GM12892 (cell line): ENCODE data around the genes TKTL2, GK3, TLL1 and SPOCK3.

GRCh38 chr4:159105464-159106304 lies 2.8 kb downstream of the RAPGEF2 start:
- RRBS, result no CpG with 5 or more reads among the region's 7 CpGs

- RRBS, result no CpG with 5 or more reads among the region's 8 CpGs
Measured at GRCh38 chr4:159315273-159315794, 212.5 kb downstream of the RAPGEF2 start.

GRCh38 chr4:159317223-159317613 lies 214.3 kb downstream of the RAPGEF2 start:
- RRBS, result no CpG with 5 or more reads among the region's 5 CpGs

DNA sequence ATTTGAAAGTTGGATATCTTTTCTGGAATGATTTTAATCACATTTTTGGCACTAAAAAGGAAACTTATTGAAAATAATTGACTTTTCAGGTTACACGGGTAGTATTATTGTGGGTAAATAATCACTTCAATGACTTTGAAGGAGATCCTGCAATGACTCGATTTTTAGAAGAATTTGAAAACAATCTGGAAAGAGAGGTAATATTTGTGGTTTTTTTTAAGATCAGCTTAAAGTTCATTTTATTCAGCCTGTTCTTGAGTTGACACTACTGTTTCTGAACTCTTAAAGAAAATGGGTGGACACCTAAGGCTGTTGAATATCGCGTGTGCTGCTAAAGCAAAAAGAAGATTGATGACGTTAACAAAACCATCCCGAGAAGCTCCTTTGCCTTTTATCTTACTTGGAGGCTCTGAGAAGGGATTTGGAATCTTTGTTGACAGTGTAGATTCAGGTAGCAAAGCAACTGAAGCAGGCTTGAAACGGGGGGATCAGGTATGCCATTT lies 228.5 kb downstream of the RAPGEF2 start:
- RRBS, result no CpG with 5 or more reads among the region's 7 CpGs

DNA sequence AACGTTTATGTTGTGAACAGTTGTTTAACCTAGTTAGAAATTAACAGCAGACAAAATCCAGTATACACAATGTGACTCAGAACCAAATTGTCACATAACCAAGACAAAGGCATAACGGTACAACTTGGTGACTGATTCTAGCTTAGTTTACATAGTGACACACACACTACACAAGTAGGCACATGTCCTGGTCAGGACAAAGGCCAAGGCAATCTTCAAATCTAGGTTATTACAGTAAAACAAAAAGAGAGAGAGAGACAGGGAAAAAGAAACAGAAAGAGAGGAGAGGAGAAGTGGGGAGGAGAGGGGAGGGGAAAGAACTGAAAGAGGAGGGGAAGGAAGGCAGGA lies 482.6 kb downstream of the NAF1 start:
- RRBS, result no CpG with 5 or more reads among the region's 2 CpGs

- RRBS, result no CpG with 5 or more reads among the region's 5 CpGs
Measured at GRCh38 chr4:163160216-163160853, 6.4 kb downstream of the NAF1 start.

DNA sequence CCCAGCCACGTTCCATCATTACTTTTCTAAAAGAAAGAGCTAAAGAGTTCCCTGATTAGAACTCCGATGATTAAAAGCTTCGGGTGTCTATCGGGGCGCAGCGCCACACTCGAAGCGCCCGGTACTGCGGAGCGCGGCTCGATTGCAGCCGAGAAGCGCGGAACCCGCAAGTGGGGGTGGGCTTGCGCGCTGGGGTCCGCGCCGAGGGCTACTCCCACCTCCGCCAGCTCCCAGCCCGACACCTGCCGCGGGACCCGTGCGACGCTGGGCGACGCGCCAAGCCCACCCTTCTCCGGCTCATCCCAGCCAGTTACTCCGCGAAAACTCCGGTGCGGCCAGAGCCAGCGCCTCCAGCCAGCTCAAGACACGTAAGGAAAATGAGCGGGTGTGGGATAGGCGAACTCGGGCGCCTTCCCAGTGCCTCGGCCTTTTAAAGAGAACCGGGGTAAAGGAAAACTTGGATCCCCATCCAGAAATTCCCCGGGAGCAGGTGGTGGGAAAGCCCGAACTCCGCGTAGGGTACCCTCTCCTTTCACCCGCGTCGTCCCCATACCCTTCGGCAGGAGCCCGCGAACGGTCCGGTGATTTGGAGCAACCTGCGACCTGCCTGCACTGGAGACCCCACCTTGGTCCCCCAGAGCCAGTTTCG lies 533 bp downstream of the NPY1R start:
- RRBS, result no CpG with 5 or more reads among the region's 59 CpGs

DNA sequence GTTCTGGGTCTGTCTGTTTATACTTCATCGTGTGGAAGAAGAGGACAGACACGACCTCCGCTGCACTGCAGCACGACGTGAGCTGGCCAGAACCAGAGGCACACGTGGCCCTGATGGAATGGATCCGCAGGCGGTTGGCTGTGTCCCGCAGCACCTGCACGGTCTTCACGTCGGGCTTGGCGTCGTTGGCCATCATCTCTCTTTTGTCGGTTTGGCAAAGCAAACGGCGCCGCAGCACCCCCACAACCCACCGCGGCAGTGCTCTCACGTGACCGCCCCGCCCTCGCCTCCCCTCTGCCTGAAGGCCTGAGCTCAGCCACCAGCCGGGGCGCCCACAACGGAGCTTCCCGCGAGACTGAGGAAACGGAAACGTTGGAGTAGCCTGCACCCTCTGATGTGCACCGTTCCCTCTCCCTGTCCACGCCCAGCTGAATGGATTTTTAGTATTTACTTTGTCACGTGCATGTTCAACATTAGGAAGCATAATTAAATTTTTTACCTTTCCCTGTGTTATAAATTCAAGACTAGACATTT lies at the start of gene TKTL2:
Gene TKTL2, minus strand, starts transcription at position 216 of the 534 bp plus-strand sequence.
- RRBS, result no CpG with 5 or more reads among the region's 34 CpGs

GRCh38 chr4:163611531-163612566 lies 117.4 kb downstream of the TMA16 start:
- RRBS, result no CpG with 5 or more reads among the region's 5 CpGs

- RRBS, result no CpG with 5 or more reads among the region's 4 CpGs
Measured at GRCh38 chr4:165246575-165247833, 32.5 kb downstream of the GK3 start.

- RRBS, result no CpG with 5 or more reads among the region's 20 CpGs
Measured at GRCh38 chr4:165279539-165279942, at the start of gene GK3. Gene GK3, minus strand, starts transcription at chr4:165279704.

GRCh38 chr4:165299262-165299893 lies 19.9 kb upstream of the GK3 start:
- RRBS, result no CpG with 5 or more reads among the region's 6 CpGs

- RRBS, result 1% methylated on average over 6 of the region's 42 CpGs
Measured at GRCh38 chr4:165327204-165327615, 259 bp upstream of the MSMO1 start.

- RRBS, result no CpG with 5 or more reads among the region's 7 CpGs
Measured at GRCh38 chr4:165332009-165332875, 4.8 kb downstream of the MSMO1 start.

GRCh38 chr4:165467587-165467889 lies 88.7 kb downstream of the CPE start:
- RRBS, result no CpG with 5 or more reads among the region's 5 CpGs

GRCh38 chr4:165495478-165495795 lies 116.6 kb downstream of the CPE start:
- RRBS, result no CpG with 5 or more reads among the region's 2 CpGs

GRCh38 chr4:165582119-165582381 lies 203.2 kb downstream of the CPE start:
- RRBS, result no CpG with 5 or more reads among the region's 2 CpGs

DNA sequence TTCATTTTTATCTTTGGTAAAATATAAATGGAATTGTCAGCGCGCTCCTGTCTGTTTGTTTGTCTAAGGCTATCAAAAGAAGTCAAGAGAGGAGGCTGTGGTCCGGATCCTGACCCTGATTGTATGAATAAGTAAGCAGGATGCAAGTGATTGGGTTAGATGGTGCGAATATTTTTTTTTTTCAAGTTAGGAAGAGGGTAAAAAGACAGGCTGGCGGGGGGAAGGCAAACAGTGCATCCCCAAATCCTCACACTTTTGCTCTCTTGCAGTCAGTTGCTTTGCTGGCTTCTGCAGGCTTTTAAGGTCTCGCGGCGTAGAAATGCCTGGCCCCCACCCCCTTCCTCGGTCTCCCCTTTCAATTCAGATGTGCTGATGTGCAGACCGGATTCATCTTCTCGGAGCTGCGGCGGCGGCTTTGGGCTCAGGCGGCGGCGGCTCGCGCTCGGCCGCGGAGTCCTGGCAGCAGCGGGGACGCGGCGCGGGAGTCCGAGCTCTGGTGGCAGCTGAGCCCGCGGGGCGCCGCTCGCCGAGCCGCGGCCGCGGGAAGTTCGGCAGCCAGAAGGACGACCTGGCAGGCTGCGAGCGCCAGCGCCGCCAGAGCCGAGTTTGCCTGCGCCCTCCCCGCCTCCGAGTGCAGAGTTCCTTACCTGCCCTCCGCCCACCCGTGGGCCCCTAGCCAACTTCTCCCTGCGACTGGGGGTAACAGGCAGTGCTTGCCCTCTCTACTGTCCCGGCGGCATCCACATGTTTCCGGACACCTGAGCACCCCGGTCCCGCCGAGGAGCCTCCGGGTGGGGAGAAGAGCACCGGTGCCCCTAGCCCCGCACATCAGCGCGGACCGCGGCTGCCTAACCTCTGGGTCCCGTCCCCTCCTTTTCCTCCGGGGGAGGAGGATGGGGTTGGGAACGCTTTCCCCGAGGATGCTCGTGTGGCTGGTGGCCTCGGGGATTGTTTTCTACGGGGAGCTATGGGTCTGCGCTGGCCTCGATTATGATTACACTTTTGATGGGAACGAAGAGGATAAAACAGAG lies at the start of gene TLL1:
Gene TLL1, plus strand, starts transcription at position 226 of the 1,031 bp plus-strand sequence.
- RRBS, result 4% methylated on average over 8 of the region's 74 CpGs

GRCh38 chr4:167233701-167234899 lies at the start of gene SPOCK3:
Gene SPOCK3, minus strand, starts transcription at chr4:167234494.
- RRBS, result 2% methylated on average over 11 of the region's 73 CpGs